LUHMES (cell line): Measurements from ENCODE around the gene ZNF217.

- PRO-cap: no peak
These were observed 26.0 kb downstream of the ATP9A start for GRCh38 chr20:51742259-51742583.

DNA sequence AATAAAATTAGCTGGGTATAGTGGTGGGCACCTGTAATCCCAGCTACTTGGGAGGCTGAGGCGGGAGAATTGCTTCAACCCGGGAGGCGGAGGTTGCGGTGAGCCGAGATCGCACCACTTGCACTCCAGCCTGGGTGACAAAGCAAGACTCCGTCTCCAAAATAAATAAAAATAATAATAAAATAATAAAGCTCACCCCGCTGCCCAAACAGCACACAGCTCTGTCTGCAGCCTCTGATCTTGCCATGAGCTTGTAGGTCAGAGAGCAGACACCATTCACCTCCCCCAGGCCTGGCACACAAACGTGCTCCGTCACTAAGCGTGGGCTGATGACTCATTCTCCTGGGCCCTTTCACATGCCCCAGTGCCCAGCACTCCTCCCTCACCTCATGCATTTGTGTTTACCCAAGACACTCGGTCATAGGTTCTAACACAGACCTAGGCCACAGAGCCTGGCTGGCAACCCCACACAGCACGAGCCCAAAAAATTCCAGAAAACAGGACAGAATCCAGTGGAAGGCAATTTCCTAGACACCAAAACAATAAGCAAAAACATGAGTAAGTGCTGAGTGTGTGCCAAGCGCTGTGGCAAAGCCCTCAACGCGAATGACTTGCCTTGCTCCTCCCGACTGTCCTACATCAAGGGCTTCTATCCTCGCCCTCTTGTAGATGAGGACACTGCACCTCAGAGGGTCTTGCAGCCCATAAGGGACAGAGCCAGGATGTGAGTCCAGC, 18.0 kb downstream of the ATP9A start:
- PRO-cap: no peak

DNA sequence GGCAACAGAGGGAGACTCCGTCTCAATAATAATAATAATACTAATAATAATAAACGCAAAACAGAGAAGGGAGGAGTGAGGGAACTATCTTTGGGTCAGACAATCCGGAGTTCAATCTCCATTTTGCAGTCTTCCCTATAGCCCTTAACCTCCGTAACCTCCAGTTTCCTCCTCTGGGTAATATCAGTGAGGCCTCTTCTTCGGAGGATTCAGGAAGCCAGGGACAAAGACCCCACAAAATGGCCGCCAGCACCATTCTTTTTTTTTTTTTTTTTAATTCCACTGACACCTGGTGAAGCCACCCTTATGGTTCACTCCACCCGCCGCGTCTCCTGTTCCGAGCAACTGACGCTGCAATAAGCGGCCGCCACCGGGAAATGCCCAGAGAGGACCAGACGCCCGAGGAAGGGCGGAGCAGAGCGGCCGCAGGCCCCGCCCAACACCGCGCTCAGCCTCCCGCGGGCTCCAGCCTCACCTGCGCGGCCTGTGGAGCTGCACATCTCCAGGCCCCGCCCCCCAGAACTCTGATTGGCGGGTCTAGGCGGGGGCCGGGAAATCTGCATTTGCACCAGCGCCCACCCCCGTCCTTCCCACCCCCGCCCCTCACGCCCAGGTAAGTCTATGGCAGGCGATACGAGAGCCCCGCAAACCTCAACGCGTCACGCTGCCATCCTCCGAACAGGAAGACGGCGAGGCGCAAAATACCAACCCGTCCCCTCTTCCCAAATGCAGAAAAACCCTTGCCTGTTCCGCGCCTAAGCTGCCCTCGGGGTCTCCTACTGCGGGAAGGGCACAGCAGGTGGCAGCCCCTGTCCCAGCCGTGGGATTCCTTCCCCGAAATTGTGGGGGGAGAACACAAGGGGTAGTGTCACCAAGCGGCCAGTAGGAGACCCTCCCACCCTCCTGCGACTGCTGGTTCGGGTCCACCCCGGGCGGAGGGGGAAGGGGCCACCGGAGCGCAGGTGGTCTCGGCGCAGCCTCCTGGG, 1.1 kb downstream of the ATP9A start:
- PRO-cap: unidirectional peak, minus-strand start at position 351 of the sequence; unidirectional peak, minus-strand start at position 378 of the sequence

GRCh38 chr20:52049096-52049657, 142.4 kb downstream of the ZFP64 start:
- PRO-cap: no peak

- PRO-cap: no peak
These were observed 18.7 kb upstream of the ZFP64 start for GRCh38 chr20:52210300-52210745.

DNA sequence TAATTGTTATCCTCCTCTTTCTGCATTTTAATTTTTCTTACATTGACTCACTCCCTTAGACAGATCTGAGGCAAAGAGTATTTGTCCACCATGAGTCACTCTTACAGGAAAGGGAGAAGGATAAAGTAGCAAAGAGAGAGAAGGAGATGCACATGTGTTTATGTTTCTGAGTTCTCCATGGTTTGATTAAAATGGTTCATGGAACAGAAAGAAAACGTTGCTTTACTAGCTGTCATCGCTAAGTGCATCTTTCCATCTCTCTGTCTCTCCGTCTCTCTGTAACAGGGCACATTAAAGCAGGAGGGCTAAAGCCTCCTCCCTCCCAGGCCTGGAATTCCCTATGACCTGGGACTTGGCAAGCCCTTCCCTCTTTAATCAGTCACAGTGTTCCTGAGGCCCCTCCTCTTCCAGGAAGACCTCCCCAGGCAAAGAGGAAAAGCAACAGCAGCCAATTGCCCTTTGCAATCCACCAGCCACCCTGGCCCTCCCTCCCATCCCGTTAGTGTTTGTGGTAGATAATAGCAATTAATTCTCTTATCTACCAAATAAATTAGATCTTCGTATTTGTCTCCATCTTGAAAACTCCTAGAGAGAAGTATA, 112.8 kb upstream of the TSHZ2 start:
- PRO-cap: no peak

GRCh38 chr20:52979503-52980438, 7.6 kb downstream of the TSHZ2 start:
- PRO-cap: no peak

- PRO-cap: no peak
These were observed 243.0 kb downstream of the TSHZ2 start for GRCh38 chr20:53215248-53215548.

DNA sequence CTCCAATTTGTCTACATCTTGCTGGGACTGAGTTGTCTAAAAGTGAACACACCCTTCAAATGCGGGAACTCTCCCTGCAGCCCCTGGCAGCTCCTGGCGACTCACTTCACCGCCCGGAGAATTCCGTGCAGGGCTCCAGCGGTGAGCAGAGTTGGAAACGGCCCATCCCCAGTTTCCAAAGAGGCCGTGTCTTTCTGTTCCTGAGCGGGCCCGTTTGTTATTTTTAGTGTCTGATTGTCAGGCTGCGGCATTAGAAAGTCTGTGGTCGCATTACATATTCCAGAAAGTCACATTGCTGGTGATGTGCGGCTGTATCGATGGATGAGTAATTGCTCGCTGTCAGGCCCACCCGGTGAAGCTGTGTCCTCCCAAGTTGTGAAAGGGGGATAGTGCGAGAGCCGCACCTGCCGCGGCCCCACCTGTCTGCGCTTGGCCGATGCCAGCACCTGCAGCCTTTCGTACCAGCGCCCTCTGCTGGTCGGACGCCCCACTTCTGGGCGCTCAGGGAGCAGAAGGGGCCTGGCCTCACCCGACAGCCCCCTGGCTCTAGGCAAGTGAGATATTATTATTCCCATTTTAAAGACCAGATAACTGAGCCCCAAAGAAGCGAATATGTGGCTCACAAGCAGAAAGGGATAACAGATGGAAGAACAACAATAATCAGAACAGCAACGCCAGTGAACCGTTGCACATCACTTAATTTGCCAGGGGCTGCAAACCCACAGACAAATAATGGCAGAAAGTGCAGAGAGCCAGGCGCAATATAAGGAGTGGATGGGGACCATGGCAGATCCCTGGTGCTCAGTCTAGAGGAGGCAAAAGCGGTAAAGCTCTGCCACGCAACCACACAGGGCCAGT, 244.9 kb downstream of the TSHZ2 start:
- PRO-cap: no peak

GRCh38 chr20:53318195-53318706, 275.4 kb downstream of the ZNF217 start:
- PRO-cap: no peak

DNA sequence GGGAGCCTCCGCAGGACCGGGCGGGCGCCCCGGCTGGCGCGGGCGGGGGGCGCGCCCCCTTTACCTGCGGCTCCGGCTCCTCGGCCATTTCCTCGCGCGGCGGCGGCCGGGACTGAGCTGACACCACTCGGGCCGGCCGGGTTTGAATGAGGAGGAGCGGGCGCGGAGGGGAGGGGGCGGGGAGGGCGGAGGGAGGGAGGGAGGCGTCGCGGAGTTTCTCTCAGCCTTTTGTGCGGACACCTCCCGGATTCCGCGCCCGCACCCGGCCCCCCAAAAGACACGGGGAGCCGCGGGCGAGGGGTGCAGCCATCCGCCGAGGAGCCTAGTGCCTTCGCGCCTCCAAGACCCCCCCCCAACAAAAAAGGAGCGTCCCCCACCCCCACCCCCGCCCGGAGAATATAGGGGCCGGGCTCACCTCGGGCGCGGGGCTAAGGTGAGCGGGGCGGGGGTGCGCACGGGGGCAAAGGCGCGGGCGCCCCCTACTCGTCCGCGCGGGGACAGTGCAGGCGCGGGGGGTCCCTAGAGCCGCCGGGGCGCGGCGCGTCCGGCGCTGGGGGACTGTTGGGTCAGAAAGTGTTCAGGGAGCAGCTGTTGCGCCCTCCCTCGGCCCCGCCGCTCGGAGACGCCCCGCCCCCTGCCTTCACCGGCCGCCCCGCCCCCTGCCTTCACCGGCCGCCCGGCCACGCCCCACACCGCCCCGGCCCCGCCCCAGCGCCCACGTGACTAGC, at the start of gene ZNF217:
ZNF217 (minus strand) TSS at position 148 of the 728 bp plus-strand sequence.
- PRO-cap: bidirectional peak, plus-strand start at position 205 of the sequence, minus-strand start at position 115 of the sequence; bidirectional peak, plus-strand start outside the sequence, minus-strand start at position 576 of the sequence

- PRO-cap: no peak
These were observed 15.9 kb upstream of the ZNF217 start for GRCh38 chr20:53609397-53610149.

DNA sequence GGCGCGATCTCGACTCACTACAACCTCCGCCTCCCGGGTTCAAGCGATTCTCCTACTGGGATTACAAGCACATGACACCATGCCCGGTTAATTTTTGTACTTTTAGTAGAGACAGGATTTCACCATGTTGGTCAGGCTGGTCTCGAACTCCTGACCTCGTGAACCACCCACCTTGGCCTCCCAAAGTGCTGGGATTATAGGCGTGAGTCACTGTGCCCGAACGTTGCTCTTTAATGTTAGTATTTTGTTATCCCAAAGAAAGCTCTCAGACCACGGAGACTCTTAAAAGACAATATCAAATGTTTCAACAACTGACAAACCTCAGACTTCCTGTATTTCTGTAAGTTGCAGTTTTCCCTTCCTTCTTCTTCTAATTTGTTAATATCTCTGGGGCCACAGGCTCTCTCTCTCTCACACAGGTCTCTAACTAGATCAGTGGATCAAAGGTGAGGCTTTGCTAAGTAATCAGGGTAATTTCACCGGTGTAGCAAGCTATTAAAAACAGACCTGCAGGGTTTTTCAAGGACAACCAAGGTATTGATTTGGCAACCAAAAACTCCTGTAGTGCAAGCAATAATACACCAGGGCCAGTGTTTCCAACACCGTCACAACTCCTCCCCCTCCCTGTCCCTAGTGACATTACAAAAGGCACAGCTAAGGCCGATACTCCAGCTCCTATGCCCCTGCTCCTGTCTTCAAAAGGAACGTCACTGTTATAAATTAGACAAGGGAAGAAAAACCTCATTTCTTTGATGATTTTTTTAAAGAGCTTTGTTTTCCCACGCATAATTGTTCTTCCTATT, 48.9 kb upstream of the ZNF217 start:
- PRO-cap: no peak

DNA sequence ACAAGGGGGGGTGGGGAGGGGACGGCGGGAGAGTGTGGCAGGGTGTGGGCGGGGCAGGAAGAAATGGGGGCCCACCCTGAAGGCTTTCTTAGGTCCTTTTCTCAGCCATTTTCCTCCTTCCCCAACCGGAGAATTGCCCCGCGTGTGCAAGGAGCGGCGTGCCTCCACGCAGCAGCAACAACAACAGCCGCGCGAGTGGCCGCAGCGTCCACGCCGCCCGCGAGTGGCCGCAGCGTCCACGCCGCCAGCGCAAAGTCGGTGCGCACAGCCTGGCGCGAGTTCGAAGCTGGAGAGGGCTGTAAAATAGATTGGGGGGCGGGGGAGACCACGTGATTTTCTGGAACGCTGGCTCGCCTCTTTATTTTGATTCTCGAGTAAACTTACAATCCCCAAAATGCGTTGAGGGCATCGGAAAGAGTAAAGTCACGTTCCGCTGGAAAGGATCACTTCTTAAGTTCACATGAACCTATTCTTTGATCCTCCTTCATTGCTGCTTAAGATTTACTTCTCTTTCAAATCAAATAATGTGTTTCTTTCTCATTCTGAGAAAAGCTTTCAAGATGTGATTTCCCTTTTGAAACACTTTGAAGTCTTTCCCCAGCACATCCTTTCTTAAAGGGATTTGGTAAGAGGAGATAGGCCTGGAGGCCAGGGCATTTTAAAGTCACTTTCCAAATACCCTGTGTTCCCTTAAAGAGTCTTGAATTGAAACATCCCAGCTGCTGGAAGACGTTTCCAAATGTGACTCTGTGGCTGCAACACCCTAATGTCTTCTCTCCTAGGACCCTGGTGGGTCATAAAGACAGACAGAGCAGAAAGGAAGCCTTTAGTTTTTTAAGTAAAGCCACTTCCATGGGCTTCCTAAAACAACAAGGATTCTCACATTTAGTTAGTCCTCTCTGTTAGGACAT, 66.7 kb upstream of the ZNF217 start:
- PRO-cap: no peak

- PRO-cap: no peak
These were observed 75.4 kb upstream of the ZNF217 start for GRCh38 chr20:53669084-53669438.

- PRO-cap: no peak
These were observed 117.7 kb upstream of the ZNF217 start for GRCh38 chr20:53711409-53711655.

GRCh38 chr20:53786130-53786574, 192.5 kb upstream of the ZNF217 start:
- PRO-cap: no peak

DNA sequence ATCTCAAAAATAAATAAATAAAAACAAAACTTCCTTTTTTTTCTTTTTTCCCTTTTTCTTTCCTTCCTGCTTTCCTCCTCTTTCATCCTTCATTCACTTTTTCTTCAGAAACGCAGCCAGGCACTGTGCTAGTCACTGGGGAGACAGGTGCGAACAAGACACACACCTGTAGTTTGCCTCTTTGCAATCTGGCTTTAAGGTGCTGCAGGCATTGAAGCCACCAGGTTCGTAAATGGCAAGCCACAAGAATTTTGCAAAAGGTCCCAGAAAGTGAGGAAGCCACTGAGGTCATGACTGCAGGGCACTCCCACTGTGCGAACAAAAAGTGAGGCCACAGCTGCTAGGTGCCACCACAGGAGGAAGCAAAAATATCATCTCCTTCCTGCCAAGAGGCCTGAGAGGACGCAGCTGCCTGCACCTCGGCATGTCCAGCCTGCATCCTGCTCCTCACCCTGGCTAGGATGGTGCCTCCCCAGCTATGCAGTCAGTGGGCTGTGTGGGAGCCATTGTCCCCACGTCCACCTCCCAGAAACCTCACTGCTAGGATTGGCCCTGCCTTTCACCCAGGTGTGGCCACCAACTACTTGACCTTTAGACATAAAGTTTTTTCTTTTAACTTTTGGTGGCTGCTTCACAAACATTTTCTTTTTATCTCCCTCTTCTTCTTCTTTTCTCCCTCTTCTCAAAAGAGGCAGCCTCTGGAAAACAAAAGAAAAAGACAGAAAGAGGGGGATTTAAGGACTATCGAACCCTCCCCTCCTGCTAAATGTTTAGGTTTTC, 230.8 kb downstream of the BCAS1 start:
- PRO-cap: no peak

GRCh38 chr20:53925840-53926410, 144.5 kb downstream of the BCAS1 start:
- PRO-cap: no peak

GRCh38 chr20:56002941-56003400, 2.3 kb downstream of the CBLN4 start:
- PRO-cap: no peak